WTC11 (cell line): ENCODE data around the gene HMGB1.

GRCh38 chr13:29519996-29520605, 75.4 kb downstream of the SLC7A1 start:
- PRO-cap = no peak

DNA sequence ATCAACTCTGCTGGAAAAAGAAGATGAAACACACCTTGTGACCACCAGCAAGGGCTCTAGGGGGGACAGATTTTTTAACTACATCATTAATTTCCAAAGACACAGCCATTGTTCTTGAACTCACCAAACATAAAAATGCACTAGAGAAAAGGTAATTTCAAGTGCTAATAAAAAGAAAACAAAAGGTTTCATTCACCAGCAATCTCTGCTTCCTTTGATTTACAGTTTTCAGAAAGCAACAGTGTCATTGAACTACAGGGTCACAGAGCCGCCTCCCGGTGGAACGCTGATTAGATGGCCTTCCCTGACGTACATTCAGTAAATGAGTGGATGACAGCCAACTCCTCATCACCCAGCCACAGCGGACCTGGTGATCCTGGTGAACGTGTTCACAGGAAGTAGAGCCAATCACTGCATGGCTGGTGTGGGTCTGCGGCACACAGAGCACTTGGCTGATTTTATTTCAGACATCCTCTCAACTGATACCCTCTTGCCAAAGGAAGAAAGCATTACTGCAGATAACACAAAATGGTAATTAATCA, 83.8 kb upstream of the SLC7A1 start:
- PRO-cap = no peak

- PRO-cap = no peak
Observed at GRCh38 chr13:29756794-29757297, 93.6 kb downstream of the UBL3 start.

DNA sequence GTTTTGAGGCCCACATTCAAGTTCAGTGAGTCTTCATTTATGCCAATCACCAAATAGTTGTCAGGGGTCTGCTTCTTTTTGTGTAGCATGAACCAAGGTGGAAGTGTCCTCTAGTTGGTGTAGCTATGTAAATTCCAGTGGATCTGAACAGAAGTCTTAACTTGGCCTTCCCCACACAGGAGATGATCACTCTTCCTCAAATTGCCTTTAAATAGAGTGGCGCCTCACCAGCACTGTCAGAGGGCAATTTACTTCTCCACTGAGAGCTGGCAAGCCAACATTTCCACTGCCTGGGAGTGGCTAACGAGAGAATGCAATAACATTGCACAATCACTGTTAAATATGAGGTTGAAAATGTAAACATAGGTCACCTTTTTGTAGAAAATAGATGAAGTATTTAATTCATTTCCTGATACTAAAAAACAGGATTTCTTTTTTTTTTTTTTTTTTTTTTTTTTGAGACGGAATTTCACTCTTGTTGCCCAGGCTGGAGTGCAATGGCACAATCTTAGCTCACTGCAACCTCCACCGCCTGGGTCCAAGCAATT, 55.4 kb upstream of the UBL3 start:
- PRO-cap = no peak

- PRO-cap = bidirectional peak, plus-strand start at chr13:30114809, minus-strand start at chr13:30114741; unidirectional peak, minus-strand start at chr13:30115072
Observed at GRCh38 chr13:30114003-30115389, 192.9 kb downstream of the KATNAL1 start.

GRCh38 chr13:30153492-30154255, 153.7 kb downstream of the KATNAL1 start:
- PRO-cap = no peak

DNA sequence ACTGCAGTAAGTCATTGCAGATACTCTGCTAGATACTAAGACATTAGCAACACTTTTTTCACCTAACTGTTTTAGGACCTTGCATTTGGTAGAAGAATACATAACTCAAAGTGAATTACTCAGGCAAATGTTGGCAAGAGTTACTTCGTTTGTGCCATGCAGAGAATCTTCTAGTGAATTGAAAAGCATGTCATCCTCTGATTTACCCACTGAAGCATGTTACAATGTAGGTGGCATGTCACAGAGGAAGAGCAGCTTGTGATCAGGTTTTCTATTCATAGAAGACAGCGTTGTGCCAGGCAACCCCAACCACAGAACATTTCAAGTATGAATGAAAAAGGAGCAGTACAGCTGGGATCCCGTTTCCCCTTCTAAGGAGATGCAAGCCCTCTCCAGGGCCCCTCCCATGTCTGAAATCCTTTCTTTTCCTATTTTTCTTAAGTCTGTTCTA, 5.9 kb upstream of the KATNAL1 start:
- PRO-cap = no peak

DNA sequence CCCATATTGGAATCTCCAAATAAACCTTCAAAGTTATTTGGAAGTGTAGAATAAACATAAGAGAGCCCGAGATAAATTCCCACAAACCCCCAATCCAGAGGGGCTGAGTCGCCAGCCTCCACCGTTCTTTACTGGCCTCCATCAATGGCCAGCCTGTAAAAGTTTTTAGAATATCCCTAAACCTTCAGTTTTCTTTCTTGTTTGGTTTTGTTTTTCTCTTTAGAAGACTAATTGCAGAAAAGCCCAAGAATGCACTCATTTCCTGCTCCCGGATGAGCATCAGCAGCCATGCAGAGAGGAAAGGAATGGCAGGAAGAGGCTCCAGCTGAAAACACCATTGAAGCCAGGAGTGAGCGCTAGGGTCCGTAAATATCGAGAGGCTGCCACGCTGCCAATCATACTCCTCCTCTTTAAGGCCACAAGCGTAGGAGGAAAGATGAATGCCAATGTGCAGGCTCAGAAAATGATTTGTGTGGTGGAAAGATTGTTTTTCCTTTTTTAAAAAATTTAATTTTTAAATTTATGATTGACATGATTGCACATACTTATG, 57.5 kb upstream of the UBE2L5 start:
- PRO-cap = no peak

DNA sequence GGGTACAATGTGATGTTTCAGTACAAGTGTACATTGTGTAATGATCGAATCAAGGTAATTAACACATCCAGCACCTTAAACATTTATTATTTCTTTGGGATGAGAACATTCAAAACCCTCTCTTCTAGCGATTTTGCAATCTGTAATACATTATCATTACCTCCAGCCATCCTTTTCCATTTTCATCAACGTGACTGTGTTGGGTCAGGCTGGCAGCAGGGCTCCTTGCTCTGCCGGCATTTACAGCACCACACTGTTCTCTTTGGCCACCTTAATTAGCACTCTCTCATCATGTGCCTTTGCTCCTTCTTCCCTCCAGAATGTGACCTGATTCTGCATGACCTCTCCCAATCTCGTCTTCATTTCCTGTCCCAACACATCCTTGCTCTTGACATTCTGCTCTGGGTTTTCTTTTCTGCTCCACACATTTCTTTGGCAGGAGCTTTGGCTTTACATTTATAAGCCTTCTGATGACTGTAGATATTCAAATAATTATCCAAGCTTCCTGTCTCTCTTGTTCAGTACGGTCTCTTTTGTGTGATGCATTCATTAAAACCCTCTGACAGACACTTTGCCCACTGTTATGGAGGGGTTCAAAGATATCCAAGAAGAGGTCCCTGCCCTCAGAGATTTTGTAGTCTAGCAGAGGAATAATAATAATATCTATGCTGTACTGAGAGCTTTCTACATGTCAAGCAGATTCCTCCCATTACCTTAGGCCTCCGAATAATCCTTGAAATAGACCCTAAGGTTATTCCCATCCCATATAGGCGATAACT, 56.8 kb upstream of the UBE2L5 start:
- PRO-cap = no peak

GRCh38 chr13:30465591-30466037, at the start of gene HMGB1:
Gene HMGB1 (minus strand): TSS chr13:30465936.
- PRO-cap = bidirectional peak, plus-strand start at chr13:30466108, minus-strand start at chr13:30465848

- PRO-cap = bidirectional peak, plus-strand start at chr13:30617679, minus-strand start at chr13:30617543
Observed at GRCh38 chr13:30617467-30617638, 367 bp upstream of the USPL1 start.

DNA sequence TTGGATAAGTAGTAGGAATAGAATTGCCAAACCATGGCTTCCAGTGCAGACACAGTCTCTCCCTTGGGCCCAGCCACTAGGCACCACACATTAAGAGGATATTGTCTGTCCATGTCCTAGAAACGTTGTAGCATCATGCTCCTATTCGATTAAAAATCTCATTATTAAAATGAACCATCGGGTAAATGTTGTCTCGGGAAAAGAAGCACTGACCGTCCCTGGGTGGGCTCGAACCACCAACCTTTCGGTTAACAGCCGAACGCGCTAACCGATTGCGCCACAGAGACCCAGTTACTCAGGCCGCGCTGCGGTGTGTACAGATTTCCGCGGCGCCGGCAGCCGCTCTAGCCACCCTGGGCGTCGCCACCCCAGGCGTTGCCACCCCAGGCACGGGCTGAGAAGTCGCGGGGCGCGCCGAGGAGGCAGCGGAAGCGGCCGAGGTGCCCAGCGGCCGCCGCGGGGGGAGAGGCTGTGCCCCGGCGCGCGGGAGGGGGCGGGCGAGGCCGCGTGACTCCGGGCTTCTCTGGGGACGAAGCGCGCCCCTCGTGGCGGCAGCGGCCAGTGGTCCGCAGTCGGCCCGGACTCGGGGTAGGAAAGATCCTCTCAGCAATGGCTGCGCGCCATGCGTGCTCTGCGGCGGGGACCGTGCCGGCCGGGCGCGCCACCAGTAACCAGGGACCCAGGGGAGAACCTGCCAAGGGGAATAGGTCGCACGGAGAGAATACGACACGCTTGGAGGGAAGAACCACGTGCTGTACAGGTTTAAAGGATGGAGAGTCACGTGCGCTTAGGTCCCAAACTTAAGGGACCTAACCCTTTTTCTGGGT, 56.2 kb downstream of the USPL1 start:
- PRO-cap = bidirectional peak, plus-strand start at position 397 of the sequence, minus-strand start at position 293 of the sequence; bidirectional peak, plus-strand start at position 571 of the sequence, minus-strand start at position 563 of the sequence

- PRO-cap = no peak
Observed at GRCh38 chr13:30681710-30682293, 53.5 kb upstream of the ALOX5AP start.

DNA sequence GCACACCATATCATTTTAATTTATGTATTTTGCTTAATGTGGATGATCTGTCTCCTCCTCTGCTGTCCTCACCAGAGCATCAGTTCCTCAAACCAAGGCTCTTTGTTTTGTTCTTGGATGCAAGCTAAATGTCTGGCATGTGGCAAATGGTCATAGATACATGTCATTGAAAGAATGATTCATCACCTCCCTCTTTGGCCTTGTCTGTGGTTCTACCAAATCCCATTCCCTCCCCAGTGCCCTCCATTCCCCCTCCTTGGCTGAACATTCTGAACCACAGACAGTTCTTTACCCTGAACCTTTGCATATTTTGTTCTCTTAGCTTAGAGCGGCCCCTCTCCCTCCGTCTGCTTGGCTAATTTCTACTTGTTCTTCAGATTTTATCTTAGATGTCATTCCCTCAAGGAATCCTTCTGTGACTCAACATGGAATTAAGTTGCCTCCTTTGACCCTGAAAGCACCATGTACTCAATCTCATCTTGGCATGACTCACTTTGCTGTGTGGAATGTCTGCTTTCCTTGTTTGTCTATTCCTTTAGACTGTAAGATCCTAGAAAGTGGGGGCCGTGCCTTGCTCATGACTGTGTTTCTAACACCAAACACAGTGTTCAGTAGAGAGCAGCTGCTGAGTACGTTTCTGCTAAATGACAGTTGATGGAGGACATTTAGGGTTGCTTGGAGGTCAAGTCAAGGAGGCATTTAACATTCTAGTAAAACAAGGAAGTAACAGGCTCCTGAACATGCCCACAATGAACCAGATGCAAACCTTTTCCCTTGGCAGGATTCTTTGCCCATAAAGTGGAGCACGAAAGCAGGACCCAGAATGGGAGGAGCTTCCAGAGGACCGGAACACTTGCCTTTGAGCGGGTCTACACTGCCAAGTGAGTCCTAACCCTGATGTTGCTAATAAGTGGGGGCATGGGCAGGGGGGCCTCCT, 8.2 kb downstream of the ALOX5AP start:
- PRO-cap = no peak

GRCh38 chr13:30898708-30899492, 7.2 kb upstream of the MEDAG start:
- PRO-cap = no peak

DNA sequence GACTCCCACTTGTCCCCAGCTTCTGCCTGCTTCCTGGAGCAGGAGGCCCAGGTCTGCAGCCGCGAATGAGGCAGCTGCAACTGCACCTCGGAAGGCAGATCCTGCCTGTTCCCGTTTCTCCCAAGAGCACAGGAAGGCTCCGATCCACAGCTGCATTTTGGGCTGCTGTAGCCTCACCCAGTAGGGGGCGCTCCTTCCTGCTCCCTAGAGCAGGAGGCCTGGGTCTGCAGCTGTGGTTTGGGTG, 46.8 kb downstream of the TEX26 start:
- PRO-cap = unidirectional peak, minus-strand start at position 84 of the sequence

DNA sequence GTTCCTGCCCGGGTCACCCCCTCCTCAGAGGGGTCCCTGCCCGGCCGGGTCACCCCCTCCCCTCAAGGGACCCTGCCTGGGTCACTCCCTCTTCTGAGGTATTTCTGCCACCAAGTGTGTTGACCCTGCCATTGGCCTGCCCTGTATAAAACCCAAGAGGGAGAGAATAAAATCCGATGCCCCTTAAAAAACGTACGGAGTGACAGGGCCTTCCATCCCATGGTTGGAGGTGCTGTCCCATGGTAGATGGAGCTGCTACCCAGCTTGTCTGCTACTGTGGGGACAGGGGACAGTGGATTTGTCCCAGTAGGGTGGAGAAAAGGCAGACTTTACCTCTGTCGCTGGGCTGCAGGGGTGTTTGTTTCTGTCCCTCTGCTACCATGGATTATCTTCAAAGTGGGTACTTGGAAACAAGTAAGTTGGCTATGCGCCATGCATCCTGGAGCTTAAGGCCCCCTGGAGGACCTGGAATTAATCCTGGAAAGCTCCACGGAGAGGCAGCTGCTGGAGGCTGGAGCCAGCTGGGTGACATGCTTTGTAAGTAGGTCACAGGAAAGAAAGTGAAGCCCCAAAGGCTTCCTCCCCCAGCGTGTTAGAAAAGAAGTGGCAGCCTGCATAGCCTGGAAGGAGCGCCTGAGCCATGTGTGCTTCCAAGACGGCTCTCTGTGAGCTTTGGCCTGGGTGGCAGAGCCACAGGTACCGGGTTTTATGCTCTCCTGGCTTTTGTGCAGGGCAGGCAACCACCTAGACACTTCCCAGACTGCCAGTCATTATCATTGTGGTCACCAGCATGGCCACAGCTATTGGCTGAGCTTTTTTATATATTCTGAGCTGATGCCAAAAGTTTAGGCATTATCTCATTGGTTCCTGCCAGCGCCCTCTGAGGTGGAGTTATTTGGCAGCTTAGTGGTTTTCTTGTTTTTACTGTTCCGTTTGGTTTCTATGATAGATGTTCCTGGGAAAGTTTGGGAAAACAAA, 9.4 kb downstream of the B3GLCT start:
- PRO-cap = no peak

GRCh38 chr13:31896278-31896733, 135.3 kb upstream of the FRY start:
- PRO-cap = no peak

DNA sequence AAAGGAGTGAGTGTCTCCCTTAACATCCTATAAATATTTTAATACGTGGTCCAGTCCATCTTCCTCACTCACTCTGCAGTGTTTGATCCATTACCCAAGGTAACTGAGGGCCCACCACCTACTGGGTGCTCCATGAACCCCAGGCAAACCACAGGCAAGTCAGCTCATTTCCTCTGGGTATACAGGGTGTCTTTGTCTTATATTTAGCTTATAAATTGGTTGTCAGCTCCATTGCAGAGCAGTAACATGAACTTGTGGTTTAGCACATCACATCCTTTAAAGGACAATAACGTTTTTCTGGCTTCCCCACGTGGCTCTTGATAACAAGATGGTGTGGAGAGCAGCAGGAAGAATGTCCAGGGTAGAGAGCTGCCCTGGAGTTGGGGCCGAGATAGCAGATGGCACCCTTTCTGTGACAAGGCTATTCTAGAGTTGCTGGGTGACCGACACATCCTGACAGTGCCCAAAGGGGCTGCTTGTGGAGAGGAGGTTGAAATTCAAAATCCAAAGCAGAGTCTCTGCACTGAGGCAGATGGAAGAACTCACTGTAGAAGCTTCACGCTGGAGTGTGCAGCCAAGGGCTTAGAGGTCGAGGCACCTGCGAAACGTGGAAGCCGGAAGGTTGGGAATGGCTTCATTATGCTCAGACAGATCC, 133.2 kb upstream of the FRY start:
- PRO-cap = no peak

- PRO-cap = no peak
Observed at GRCh38 chr13:31983580-31984084, 47.9 kb upstream of the FRY start.